Measurements from ENCODE around the genes TRIM21, OR51D1 and OR51A7.

DNA sequence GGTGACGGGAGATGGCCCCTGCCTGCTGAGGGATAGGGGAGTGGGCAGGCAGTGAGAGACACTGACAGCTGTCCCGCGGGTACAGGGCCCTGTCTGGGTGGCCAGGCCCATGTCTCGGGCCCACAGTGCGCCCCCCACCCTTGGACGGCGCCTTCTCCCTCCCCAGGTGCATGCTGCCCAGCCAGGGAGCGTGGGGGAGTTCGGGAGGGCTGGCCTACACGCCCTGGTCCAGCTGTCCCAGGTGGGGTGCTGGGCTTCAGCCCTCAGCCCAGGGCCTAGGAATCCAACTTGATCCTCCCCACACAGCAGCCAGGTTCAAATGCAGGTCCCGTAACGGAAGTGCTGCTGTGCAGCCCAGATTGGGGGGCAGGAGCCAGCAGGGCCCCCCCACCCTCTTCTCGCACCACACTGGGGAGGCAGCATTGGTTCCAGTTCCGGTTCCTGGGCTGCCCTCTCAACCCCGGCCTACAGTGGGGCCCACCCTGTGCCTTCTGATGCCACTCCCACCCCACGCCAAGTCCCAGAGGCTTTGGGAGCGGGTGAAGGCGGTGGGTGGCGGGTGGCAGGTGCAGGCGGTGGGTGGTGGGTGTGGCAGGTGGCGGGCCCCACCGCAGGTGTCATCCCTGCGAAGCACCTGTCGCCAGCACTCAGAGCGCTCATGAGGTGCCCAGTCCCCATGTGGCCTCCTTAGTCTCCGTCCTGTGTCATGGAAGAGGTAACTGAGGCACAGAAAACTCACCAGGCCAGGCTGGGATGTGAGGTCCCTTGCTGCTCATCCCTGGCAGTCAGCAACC is 7.2 kb upstream of the TSSC4 start:
- RRBS, result no CpG with 5 or more reads among the region's 26 CpGs

- RRBS, result no CpG with 5 or more reads among the region's 12 CpGs
Measured at GRCh38 chr11:2652338-2653370, 207.8 kb downstream of the KCNQ1 start.

DNA sequence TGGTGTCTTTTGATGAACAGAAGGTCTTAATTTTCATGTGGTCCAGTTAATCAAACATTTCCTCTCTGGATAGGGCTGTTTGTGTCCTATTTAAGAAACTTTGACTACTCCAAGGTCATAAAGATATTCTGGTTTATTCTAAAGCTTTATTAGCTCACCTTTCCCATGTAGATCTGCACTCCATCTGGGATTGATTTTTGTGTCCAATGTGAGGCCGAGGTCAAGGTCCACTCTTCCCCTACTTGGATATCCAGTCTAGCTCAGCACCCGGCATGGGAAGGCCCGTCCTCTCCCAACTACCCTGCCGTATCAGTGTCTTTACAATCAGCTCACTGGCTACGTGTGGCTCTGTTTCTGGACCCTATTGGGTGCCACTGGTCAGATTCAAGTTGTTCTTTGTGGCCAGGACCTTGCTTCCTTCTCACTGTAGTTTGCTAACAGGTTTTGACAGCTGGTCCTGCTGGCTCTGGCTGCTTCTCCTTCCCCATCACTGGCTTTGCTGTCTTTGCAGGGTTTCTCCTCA is 216.7 kb downstream of the CDKN1C start:
- RRBS, result no CpG with 5 or more reads among the region's 5 CpGs

- RRBS, result no CpG with 5 or more reads among the region's 33 CpGs
Measured at GRCh38 chr11:2825947-2827125, 59.2 kb downstream of the CDKN1C start.

GRCh38 chr11:2890407-2891379 is 5.1 kb upstream of the CDKN1C start:
- RRBS, result 1% methylated on average over 6 of the region's 28 CpGs

- RRBS, result no CpG with 5 or more reads among the region's 3 CpGs
Measured at GRCh38 chr11:2968082-2968281, 24.1 kb downstream of the NAP1L4 start.

DNA sequence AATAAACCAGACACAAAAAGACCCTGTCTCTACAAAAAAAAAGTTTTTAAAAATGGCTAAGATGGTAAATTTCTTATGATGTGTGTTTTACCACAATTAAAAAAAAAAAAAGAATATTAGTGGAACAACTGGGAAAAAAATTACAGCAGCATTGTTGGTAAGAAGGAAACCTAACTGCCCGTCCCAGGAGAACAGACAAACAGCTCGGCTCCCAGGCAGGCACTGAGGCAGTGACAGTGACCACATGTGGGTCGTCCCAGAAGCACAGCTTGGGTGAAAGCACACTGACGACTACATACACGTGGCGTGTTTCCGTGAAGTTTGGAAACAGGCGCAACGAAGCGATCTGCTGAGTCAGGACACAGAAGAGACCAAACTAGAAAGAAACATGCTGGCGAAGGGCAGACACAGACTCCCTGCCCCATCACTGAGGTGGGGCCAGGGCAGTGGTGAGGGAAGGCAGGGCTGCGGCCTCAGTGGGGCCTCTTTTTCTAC is 20.3 kb downstream of the CARS1 start:
- RRBS, result no CpG with 5 or more reads among the region's 12 CpGs

DNA sequence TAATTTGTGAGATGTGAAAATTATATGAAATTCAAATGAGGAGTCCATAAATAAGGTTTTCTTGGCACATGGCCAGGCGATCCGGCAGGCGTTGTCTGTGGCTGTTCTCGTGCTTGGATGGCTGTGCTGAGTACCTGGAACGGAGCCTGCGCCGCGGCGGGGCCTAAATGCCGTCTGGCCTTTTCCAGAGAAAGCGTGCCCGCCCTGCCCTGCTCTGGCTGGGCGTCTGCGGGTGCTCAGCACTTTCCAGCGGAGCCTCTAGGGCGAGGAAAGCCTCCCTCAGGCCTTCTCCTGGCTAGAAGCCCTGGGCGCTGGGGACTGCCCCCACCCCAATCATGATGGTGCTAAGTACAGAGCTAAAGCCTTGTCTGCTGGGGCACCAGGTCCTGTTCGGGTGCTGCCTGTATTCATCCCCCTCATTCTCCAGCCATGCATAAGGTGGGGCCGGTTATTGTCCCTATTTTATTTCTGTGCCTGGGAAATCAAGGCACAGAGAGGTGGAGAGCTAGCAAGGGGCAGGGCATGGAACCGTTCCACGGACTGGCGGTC is 41.7 kb downstream of the OSBPL5 start:
- RRBS, result no CpG with 5 or more reads among the region's 22 CpGs

- RRBS, result no CpG with 5 or more reads among the region's 3 CpGs
Measured at GRCh38 chr11:3818405-3818984, 10.1 kb downstream of the PGAP2 start.

GRCh38 chr11:3831317-3832418 is 9.1 kb downstream of the RHOG start:
- RRBS, result 59% methylated on average over 3 of the region's 13 CpGs

- RRBS, result no CpG with 5 or more reads among the region's 1 CpG
Measured at GRCh38 chr11:3942674-3943578, 87.5 kb downstream of the STIM1 start.

DNA sequence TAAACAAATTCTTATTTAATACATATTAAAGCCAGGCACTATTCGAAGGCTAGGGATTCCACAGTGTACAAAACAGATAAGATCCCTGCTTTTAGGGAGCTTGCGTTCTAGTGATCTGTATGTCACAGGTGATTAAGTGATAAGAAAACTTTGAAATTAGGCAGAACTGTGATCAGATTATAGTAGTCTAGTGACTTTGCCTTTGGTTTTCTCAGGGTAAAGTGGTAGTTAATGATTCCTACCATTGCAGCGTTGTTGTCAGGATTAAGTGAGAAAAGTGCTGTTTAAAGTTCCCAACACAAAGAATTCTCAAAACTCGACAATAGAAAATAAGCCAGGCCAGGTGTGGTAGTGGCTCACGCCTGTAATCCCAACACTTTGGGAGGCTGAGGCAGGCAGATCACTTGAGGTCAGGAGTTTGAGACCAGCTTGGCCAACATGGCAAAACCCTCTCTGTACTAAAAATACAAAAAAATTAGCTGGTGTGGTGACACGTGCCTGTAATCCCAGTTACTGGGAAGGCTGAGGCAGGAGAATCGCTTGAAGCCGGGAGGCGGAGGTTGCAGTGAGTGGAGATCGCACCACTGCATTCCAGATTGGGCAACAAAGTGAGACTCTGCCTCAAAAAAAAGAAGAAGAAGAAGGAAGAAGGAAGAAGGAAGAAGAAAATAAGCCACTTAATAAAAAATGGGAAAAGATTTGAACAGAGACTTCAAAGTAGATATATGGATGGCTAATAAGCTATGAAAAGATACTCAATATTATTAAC is 119.4 kb upstream of the RRM1 start:
- RRBS, result no CpG with 5 or more reads among the region's 10 CpGs

DNA sequence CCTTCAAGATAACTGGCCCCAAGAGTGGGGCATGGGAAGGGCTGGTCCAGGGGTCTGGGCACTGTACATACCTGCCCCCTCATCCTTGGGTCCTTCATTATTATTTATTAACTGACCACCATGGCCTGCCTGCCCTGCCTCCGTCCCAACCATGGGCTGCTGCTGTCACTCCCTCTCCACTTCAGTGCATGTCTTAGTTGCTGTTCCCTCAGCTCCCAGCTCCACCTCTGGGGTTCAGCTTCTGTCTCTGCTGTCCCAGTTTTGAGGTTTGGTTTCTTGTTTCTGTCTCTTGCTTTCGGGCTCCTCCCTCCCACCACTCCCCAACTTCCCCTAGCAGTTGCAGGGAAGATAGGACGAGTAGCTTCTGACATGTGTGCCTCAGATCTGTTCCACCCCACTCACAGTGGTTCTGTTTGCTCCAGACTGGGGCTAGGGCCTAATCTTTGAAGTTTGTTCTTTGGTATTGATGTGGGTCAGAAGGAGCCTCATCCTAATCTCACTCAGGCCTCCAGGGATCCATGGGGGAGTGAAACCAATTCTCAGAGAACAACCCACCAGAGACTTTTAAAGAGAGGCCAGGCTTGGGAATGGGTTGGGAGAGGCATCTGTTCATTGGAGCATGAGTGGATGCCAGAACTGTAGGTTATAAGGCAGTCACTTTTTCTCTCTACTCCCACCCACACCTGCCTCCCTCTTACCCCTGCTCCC is 2.6 kb upstream of the RRM1 start:
- RRBS, result no CpG with 5 or more reads among the region's 3 CpGs

DNA sequence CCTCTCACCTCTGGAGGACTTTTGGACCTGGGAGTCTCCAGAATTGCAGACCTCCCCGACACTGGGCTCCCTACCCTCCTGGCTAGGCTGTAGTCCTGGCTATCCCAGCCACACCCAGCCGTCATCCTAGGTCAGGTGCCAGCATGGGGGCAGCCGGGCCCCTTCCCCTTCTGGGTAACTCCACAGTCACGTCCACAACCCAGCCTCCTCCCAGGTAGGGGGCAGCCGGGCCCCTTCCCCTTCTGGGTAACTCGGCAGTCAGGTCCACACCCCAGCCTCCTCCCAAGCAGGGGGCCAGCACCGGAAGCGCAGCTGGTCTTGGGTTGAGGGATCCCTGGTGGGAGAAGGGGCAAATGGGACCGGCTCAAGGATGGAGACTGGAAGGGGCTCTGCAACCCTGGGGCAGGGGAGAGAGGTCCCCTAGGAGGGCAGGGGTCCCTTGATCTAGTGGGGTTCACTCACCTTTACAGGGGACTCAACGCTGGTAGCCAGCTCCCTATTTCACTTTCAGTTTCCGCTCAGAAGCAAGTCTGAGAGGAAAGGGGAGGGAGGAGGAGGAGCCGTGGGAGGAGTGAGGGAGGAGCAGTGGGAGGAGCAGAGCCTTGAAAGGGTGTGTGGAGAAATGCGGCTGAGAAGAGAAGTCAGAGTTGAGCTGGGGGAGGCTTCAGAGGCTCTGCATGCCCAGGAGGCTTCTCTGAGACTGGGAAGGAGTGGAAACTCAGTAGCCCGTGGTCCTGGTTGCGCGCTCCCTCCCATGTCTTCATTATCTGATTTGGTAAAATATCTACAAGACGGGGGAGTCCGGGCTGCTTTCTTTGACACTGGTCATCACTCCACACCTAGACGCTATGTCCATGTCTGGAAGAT is at the start of gene TRIM21:
Gene TRIM21, minus strand, starts transcription at position 532 of the 867 bp plus-strand sequence.
- RRBS, result 17% methylated on average over 7 of the region's 19 CpGs

DNA sequence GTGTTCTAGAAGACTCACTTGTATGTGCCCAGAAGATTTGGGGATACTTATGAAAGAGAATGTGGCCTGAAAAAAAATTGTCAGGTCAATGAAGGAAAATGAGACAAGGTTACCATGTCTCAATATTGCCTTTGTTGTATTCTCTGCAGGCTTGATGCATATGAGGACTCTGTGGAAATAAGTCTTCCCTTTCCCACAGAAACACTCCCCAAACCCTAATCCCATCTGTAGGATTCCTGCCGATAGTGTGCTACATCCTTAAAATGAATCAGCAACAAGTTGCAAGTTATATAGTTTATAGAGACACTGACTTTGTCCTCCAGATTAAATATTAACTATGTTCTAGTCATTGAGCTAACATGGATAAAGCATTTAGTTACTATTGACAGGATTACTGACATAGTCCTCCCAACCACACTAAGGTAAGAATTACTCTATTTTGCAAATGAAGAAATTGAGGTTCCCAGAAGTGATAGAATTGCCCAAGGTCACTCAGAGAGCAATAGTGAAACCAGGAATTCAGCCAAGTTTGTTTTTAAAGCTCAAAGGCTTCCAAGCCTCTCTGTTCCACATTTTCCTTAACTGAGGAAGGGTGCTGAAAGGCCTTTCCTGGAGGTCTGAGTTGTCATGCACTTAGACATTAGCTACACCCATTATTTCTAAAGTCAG is 1.9 kb downstream of the OR52M1 start:
- RRBS, result no CpG with 5 or more reads among the region's 1 CpG

DNA sequence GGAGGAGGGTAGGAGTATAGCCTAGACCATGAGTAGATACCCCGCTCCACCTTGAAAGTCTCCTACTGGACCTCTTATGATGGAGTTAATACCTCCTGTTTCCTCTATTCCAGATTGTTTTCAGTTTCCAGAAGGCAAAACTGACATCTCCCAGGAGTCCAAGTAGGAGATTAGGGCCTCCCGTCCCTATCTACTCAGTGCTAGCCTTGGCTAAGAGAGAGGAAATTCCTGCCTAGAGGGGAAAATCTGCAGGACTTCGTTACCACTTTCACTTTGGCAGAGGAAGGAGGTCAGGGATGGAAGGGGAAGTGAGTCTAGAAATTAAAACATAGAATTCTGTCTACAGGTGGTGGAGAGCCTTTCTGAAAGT is 2.2 kb upstream of the TRIM68 start:
- RRBS, result no CpG with 5 or more reads among the region's 3 CpGs

DNA sequence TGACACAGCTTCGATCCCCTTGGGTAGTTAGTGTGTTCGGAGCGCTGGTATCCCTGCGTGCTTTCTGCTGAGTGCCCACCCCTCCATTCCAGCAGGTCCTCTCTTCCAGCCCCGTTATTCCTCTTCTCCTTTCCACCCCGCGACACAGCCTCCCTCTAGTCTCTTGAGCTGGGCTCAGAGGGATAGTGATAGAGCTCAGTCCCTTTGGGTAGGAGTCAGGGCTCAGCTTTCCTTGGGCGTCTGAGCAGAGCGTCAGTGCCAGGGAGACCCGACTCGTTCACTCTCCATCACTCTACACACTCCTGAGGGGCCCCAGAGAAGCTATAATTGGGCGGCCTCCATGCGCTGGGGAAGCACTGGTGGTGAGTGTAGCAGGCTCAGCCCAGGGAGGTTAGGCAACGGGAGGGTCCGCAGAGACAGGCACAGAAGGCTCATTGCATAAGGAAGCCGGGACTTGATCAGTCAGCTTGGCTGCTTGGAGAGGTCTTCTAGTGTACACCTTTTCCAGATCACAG is at the start of gene OR51D1:
Gene OR51D1, plus strand, starts transcription at position 373 of the 515 bp plus-strand sequence.
- RRBS, result 84% methylated on average over 1 of the region's 16 CpGs

DNA sequence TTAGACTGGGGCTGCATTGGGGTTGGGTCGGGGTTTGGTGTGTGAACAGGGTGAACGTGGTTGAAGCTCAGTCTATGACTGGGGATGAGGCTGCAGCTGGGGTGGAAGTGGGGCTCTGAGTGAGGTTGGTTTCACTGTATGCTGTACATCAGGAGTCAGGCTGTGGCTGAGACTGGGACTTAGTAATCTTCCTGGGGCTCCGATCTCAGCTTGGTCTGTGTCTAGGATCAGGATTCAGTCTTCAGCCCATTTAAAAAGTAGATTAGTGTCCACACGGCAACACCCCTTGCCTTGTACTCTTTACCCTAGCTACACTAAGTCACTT is 535 bp downstream of the OR51E1 start:
- RRBS, result no CpG with 5 or more reads among the region's 4 CpGs

DNA sequence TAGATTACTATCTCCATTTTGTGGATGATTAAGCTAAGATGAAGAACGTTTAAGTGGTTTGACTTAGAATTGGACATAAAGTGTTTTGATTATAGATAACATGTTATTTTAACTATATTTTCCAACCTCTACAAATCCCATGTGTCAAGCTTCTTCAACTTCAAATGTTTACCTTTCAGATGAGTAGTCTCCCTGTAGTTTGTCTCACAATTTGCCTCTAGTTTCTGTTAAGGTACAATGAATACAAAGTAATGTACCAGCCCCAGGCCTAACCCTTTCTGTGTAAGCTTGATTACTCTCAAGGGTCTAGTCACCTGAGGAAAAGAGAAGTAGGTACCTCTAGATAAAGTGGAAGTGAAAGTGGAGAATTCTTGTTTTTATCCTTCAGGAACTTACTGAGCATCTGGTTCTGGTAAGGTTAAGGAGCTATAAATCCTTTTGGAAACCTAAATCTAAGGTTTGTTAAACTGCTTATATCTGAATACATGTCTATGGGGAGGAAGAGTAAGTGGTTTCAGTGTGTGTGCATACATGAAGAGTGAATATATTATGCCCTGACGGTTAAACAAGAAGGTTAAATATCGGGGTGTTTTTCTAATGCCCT is at the start of gene OR51A7:
Gene OR51A7, plus strand, starts transcription at position 396 of the 604 bp plus-strand sequence.
- RRBS, result no CpG with 5 or more reads among the region's 3 CpGs

All from HTR-8/SVneo (cell line).